Kidney epithelial cell (primary cell): ENCODE measurements around a stretch of chr4.

DNA sequence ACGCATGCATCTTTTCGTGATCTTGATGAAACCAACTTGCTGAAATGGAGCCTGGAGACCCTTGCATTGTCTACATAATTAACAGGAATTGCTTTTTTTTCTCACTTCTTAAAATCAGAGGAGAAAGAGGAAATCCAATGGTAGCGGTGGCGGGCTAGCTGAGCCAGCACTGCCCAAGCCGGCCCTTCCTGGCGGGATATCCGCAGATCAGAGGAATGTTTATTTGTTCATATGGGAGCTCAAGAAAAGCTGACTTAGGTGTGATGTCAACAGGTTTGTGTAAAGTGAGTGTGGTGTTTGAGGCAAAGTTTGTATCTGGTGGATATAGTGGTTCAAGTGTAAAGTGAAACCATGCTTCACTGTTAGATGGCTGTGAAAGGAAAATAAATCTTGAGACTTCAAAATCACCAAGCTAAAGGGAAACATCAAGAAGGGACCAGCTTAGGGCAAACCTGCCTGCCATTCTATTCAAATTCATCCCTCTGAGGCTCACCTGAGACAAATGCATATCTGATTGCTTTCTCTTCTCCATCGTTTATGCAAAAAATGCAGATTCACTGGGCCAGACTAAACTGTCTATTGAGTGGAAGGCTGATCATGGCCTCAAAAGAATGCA lies 561 bp upstream of the SLC39A8 start:
- RAMPAGE, long total RNA = no peak
- RRBS = no CpG with 5 or more reads among the region's 8 CpGs

DNA sequence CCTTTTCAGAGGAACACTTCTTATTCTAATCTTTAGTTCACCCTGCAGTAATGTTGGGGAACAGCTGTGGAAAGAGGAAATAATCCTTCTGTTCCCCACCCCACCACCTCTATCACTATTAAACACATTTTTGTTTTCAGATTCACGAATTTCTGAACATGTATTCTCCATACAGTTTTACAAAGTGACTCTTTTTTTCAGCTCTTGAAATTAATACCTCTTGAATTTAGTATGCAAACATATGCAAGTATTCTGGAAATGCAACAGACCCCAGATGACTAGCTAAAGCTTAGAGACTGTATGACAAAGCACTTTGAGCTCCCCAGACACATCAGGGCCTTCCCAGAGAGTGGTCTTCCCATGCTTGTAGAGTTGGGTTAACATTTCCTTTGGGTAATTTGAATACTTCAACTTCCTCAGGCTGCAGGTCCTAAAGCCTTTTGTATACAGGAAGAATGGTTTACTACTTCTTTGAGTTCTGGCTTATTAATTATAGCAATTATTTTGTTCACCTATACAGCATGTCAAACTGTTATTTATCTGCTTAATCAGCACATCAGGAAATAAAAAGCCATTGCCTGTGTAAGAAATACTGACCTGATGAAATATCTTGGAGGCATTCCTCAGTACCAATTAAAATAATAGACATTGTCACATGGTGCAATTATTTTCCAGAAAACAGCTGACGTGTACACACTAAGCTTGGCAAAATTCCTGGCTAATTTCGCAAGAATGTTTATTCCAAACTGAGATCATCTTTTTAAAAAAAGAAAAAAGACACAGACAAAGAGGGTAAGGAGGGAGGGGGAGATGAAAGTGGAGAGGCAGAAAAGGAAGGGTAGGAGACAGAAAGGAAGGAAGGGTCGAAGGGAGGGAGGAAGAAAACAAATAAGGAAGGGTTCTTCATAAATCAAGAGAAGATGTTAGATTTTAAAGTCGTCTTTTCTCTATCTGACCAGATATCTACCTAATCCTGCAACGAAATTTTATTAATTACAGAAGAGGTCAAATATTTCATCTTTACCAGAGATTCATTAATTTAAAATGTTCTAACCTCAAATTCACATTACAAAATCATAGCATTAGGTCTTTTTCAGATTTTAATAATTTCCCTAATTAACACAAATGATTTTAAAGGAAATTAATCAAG lies 62.0 kb upstream of the NFKB1 start:
- RAMPAGE, long total RNA = no peak
- RRBS = no CpG with 5 or more reads among the region's 6 CpGs

DNA sequence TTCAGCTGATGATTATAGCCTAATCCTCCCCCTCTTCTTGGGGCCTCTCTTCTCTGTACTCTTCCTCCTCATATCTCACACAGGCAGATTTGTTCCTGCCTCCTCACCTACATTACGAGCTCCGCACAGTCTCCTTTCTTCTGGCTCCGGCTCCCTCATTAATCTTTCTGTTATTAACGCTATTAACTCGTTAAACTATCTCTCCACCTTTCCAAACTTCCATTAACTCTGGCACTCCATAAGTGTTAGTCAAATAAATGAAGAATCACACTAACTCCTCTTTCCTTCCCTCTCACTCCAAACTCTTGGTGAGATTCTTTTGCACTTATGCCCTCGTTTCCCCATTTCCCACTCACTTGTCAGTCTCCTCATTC lies 4.5 kb upstream of the NFKB1 start:
- RAMPAGE, long total RNA = no peak
- RRBS = no CpG with 5 or more reads among the region's 6 CpGs

GRCh38 chr4:102541303-102541827 lies 40.2 kb downstream of the NFKB1 start:
- RAMPAGE, long total RNA = no peak
- RRBS = no CpG with 5 or more reads among the region's 4 CpGs

GRCh38 chr4:102558378-102559604 lies 57.6 kb downstream of the NFKB1 start:
- RAMPAGE, long total RNA = no peak
- RRBS = no CpG with 5 or more reads among the region's 4 CpGs

- RAMPAGE, long total RNA = no peak
- RRBS = no CpG with 5 or more reads among the region's 17 CpGs
Measured at GRCh38 chr4:102612545-102613573, 111.7 kb downstream of the NFKB1 start.

- RAMPAGE, long total RNA = no peak
- RRBS = no CpG with 5 or more reads among the region's 7 CpGs
Measured at GRCh38 chr4:102732684-102733372, 27.9 kb downstream of the MANBA start.

DNA sequence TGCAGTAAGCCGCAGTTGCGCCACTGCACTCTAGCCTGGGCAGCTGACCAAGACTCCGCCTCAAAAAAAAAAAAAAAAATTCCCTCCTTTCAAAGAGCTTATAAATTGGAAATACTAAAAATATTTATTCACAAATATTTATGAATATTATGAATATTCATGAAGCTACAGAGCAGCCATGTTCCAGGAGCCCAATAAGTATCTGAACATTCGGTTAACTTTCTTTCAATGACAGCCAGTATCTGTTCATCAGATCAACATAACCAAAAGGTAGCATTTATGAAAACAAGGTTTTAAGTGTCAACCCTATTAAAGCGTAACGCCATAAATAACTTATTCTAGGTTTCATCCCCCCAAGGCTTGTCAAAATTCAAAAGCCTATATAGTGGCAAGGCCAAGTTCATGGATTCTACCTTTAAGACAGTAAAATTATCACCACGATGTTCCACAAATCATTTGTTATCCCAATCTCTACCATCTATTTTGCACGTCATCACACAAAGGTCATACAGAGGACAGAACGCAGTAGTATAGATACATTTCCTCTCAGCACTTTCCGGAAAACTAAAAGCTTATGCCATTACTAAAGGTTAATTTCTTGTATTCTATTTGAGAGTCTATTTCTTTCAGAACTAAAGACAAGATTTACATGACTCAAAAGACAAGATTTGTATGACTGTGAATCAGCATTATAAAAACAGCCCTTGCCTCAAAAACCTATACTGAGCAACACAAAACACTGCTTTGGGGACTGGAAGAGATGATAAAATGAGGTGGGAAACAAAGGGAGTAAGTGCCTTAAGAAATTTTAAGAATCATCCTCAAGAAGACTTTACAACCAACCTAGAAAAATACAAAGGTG lies 7.9 kb downstream of the UBE2D3 start:
- RAMPAGE, long total RNA = no peak
- RRBS = no CpG with 5 or more reads among the region's 10 CpGs

GRCh38 chr4:104491913-104492902 lies 2.5 kb downstream of the CXXC4 start:
- RAMPAGE, long total RNA = no peak
- RRBS = no CpG with 5 or more reads among the region's 17 CpGs

GRCh38 chr4:104966552-104967471 lies 179.9 kb upstream of the TET2 start:
- RAMPAGE, long total RNA = no peak
- RRBS = no CpG with 5 or more reads among the region's 7 CpGs

- RAMPAGE, long total RNA = no peak
Measured at GRCh38 chr4:105014367-105014655, 132.4 kb upstream of the TET2 start.

DNA sequence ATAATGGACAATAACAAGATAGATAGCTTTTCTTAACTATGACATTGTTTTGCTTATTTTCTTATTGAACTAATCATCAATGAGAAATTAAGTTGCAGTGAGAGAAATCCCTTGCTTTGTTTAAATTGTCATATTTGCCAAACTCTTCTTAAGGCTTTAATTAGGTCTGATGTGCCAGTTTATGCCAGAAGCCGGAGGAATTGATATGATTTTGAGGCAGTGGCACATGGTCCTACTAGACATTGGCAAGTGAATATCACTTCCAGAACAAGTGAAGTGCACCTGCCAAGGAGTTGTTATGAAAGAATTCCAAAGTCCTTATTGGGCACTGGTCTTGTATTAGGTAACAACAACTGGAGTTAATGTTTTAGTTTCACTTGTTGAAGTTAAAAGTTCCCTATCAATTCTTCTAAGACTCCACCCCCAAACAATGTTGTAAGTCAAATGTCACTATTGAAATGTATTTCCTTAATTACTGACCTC lies 3.0 kb downstream of the TET2 start:
- RAMPAGE, long total RNA = no peak
- RRBS = no CpG with 5 or more reads among the region's 1 CpG

GRCh38 chr4:105569913-105570168 lies 17.4 kb downstream of the ARHGEF38 start:
- RAMPAGE, long total RNA = no peak
- RRBS = no CpG with 5 or more reads among the region's 2 CpGs

DNA sequence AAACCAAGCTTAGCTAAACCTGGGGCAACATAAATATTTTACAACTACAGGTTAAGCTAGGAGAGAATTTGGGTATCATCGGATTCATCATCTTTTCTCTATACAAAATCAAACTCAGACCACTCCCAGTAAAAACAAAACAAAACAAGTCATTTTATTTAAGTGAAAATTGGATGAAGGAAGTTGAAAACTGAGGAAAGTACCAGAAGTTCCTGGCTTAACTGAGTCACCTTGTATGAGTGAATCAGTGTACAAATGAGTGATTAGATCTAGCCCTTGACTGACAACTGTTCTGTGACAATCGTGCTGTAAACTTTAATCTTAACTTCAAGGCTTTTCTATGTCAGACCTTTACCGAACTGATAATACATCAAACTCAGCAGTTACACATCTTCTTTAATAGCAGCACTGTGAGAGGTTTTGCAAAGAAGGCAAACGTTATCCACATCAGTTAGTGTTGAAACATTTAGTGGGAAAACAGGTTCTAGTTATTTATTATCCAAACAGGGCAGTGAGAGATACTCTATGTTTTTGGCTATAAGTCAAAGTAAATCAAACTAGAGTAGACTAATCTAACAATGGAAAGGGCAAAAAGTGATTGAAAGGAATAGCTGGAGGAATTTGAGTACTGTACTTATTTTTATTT lies 42.1 kb downstream of the ARHGEF38 start:
- RAMPAGE, long total RNA = no peak
- RRBS = no CpG with 5 or more reads among the region's 4 CpGs

GRCh38 chr4:105902803-105903179 lies 7.5 kb downstream of the NPNT start:
- RAMPAGE, long total RNA = no peak
- RRBS = no CpG with 5 or more reads among the region's 1 CpG

GRCh38 chr4:105939958-105940372 lies 44.7 kb downstream of the NPNT start:
- RAMPAGE, long total RNA = no peak
- RRBS = no CpG with 5 or more reads among the region's 3 CpGs

- RAMPAGE, long total RNA = no peak
- RRBS = 3% methylated on average over 3 of the region's 32 CpGs
Measured at GRCh38 chr4:107034094-107034657, 1.9 kb downstream of the DKK2 start.

- RAMPAGE, long total RNA = no peak
- RRBS = no CpG with 5 or more reads among the region's 21 CpGs
Measured at GRCh38 chr4:107721114-107721924, 1.3 kb upstream of the PAPSS1 start.

DNA sequence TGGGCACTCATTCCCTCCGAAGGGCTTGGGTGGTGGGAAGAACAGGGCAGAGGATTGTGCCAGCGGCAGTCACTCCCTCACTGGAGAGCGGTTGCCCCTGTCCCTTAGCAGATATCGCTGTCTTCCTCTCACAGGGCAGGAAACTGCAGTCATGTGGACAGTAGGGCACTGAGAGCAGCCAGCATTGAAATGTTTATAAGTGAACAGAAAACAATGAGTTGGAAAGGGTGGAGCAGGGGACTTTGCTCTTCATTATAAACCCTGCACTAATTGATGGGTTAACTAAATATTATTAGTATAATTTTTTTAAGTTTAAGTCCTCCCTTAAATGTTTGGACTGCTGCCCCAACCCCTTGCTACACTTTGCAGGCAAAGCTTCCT lies 24.6 kb upstream of the SGMS2 start:
- RAMPAGE, long total RNA = no peak
- RRBS = no CpG with 5 or more reads among the region's 4 CpGs

DNA sequence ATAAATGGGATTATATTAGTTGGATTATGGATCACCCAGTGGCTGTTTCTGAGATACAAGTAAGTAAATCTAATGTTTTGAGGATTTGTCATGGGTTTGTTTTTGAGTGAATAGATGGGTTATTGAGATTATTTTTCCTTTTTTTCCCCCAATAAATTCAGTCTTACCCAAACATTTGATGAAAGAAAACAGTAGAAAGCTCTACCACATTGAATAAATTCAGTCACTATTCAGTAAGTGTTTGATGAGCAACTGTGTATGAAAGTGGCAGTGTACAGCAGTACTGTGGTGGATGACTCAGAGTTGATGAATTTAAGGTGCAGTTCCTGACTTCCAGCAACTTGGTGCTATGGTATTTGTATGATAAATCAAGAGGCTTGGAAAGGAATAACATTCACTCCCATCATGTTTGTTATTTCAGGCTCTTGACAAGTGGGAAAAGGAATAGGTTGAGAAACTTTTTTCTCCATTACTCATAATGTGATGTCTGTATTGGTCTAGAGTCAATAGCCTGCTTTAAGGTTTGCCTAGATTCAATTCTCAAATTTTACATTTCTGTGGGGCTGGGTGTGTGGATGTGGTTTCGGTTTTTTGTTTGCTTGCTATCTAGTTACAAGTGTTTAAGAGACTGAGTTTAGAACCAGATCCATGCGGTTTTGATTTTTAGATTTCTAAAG lies 35.3 kb upstream of the CYP2U1 start:
- RAMPAGE, long total RNA = no peak
- RRBS = no CpG with 5 or more reads among the region's 2 CpGs